Metastatic Breast Carcinoma in the Brain (tissue), 10 donors: ENCODE measurements around the gene TCP11.

DNA sequence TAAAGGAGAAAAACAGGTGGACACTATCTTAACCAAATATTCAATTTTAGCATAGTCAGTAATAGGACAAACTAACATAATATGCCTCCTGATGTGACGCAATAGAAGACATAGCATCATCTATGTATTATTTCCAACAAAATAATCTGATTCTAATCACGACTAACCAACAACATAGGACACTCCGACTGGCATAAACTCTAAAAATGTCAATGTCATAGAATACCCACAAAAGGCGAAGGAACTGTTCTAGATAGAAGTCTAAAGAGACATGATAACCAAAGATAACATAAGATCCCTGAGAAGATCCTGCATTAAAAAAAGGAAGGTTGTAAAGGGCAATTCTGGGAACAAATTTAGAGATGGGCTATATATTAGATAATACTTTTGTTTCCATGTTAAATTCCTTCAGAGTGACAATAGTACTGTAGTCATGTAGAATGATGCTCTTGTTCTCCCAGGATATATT is 28.9 kb downstream of the ILRUN start:
- PRO-cap, 10 experiments: no peak in any of the 10 experiments

DNA sequence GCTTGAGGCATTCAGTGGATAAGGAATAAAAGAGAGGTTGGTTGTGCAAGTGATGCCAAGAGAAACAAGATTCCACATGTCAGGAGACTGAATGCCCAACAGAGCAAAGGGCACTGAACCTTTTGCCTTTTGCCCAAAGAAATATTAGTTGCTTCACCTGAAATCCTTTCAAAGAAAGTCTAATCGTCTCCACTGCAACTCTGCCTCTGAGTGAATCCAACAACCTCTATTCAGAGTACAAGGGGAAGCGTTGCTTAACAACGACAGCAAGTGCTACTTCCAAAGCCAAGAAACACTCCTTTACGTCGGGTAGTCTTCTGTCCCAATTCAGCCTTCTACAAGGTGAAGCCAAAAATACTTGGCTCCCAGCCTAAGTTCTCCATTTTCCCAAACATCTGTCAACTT is 1.4 kb downstream of the ILRUN start:
- PRO-cap, 10 experiments: peak in 1 of 10 experiments; most common minus-strand start position 202 of the sequence (in 1)

DNA sequence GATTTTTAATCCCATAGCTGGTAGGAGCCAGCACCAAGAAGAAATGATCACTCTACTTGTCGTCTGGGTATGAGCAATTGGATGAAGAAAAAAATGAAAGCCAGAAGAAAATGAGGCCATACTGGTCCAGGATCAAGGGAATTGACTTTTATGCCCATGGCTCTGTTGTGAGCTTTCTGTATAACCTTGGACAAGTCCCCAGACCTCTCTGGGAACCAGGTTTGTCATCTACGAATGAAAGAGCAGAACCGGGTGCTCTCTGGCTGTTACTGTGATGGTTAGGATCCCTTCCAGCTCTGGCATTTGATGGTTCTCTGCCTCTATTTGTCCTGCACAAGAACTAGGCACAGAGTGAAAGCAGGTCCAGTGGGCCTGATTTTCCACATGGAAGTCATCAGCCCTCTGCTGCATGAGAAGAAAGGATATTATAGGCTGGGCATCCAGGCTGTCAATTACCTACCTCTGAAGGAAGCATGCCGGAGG is 103.0 kb downstream of the ANKS1A start:
- PRO-cap, 10 experiments: no peak in any of the 10 experiments

- PRO-cap, 10 experiments: no peak in any of the 10 experiments
Observed at GRCh38 chr6:35009702-35010351, 120.8 kb downstream of the ANKS1A start.

DNA sequence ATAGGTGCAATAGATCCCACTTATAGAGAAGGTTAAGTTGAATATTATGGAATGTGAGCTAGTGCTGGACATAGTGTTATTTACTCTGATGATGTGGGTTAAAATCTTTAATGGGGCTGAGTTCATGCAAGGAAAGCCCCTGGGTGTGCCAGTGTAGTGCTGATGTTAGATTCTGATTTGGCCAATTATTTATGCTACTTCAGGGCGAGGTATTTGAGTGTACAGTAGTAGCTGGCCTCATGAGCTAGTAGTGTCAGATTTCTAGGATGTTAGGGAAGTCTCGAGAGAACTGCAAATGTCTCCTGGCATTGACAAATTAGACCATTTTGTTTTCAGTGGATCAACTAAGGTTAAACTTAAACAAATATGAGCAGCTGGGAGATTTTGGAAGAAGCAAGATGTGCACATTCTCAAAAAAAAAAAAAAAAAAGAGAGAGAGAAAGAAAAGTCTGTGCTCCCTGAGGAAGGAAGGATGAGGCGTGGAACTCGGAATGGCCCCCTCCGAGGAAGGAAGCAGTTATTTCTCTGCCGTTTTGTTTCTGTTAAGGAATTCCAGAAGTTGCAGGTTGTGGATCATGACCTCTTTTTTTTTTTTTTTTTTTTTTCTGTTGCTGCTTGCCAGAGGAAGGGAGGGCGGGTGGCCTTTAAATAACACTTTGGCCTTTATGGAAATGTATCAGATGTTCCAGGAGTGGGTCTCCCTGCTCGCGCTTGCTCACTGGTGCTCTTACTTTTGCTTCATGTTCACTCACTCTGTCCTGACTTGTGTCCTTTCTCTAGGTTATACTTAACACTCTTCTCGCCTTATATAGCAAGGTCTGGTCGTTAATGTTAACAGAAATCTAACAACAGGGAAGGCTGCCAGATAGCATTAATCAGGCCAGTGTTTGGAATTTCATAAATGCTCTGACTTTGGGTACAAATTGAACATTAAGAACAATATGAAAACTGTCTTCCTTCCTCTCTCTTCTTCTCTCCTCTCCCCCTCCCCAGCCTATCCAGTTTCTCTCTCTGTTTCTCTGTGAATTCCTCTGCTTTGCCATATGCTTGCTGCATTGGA is 124.5 kb downstream of the TCP11 start:
- PRO-cap, 10 experiments: peak in 3 of 10 experiments; most common plus-strand start position 676 of the sequence (in 3)

DNA sequence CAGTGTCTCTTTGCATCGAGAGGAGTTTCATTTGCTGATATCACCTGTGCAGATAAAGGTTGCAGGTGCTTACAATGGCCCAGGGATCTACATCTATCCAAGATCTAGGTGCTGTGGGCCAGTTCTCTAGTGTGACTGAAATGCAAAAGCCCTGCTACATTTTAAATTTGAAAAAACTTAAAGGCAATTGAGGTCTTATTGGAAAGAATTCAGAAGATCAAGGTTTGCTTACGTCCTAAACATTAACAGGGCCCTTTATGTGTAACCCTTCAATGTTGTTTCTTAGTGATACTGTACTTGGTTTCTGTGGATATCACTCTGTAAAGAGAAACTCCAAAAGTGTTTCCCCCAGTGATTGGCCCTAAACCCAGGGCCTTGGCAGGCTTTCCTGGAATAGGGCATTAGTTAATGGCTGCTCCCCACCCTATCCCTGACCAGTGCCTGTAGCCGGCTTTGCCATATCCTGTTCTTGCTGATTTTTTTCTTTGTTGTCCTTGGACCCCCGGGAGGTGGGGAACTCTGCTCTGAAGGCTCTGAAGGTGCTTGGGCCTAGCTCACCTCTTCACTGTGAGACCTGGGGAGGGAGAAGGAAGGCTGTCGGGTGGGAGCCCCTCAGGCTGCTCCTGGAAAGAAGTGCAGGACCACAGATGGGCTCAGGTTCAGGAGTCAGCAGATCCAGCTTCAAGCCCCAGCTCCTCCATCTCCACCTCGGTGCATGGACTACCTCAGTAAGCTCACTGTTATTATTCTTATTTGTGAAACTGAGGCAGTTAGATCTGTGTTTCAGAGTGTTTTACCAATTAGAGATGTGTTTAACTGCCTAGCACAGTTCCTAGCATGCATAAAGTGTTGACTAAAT is 120.2 kb downstream of the TCP11 start:
- PRO-cap, 10 experiments: no peak in any of the 10 experiments

DNA sequence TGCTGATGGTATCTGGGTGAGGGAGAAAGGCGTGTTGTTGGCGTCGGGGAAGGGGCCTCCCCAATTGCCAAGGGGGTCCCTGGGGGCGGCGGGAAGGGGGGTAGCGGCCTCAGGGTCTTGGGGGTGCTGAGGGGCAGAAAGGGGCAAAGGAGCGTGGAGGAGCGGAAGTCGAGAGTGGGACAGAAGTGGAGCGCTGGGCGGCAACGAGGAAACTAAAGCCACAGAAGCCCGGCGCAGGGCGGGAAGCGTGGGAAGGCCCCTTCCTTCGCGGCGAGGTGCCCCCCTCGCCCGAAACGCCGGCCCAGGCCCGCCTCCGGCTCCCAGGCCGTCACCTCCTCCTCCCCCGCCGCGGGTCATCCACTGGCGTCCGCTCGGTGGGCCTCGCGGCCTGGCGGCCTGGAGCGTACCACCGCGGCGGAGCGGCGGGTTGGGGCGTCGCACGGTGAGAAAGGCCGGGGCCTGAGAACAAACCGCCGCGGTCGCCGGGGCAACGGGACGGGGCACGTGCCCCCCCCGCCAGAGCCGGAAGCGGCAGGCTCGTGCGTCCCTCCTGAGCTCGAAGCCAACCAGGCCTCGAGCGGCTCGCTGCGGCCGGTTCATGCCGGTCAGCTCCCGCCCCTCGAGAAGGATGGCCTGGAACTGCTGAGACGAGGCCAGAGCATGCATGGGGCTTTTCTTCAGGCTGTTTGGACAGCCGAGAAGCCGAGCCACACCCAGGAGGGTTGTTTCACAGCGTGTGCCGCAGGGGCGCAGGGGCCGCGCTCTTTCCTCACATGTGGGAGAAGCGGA is at the start of gene TCP11:
TCP11 (minus strand) TSS at position 467 of the 789 bp plus-strand sequence.
- PRO-cap, 10 experiments: peak in 1 of 10 experiments; most common plus-strand start position 634 of the sequence (in 1); most common minus-strand start position 447 of the sequence (in 1)

- PRO-cap, 10 experiments: no peak in any of the 10 experiments
Observed at GRCh38 chr6:35149798-35150688, 8.9 kb upstream of the TCP11 start.

DNA sequence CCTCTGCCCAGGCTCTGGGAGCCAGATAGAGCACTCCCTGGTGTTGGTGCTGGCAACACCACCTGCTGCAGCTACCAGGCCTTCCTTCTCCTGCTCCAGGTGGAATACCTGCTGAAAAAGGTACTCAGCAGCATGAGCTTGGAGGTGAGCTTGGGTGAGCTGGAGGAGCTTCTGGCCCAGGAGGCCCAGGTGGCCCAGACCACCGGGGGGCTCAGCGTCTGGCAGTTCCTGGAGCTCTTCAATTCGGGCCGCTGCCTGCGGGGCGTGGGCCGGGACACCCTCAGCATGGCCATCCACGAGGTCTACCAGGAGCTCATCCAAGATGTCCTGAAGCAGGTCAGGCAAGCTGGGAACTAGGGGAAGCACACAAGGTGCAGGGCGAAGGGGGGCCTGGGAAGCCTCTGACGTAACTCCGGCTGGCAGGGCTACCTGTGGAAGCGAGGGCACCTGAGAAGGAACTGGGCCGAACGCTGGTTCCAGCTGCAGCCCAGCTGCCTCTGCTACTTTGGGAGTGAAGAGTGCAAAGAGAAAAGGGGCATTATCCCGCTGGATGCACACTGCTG is 14.7 kb downstream of the DEF6 start:
- PRO-cap, 10 experiments: no peak in any of the 10 experiments

DNA sequence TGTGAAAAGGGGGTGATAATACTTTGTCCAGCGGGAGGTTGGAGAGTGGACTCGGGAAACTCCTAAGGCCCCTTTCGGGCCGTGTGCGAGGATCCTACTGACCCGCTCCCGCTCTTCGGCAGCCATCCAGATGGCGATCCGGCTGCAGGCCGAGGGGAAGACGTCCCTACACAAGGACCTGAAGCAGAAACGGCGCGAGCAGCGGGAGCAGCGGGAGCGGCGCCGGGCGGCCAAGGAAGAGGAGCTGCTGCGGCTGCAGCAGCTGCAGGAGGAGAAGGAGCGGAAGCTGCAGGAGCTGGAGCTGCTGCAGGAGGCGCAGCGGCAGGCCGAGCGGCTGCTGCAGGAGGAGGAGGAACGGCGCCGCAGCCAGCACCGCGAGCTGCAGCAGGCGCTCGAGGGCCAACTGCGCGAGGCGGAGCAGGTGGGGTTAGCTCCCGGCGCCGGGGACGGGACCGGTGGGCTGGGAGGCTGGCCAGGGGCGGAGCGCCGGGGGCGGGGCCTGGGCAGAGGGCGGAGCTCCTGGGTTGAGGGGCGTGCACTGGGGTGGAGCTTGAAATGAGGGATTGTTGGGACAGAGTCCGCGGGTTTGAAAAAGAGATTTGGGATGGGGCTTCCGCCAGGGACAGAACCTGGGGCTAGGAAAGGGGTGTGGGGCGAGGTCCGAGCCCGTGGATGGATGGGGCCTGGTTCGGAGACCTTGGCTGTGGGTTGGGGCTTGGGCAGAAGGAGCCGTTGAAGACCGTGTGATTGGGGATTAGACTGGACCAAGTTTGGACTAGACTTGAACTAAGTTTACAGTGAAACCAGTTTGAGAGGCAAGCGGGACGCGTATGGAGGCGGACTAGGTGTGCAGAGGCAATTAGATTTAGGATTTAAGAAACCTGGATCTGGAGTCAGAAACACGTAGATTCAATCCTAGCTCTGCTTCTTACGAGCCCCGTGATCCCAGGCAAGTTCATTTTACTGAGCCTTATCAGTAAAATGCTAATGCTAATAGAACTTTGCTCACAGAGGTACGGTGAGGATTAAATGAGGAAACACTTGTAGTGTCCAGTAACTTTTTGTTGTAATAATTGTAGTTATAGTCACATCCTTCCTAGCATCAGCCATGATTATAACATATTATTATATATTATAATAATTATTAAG is 20.8 kb downstream of the DEF6 start:
- PRO-cap, 10 experiments: peak in 4 of 10 experiments; most common plus-strand start position 590 of the sequence (in 3); most common minus-strand start position 401 of the sequence (in 2)

DNA sequence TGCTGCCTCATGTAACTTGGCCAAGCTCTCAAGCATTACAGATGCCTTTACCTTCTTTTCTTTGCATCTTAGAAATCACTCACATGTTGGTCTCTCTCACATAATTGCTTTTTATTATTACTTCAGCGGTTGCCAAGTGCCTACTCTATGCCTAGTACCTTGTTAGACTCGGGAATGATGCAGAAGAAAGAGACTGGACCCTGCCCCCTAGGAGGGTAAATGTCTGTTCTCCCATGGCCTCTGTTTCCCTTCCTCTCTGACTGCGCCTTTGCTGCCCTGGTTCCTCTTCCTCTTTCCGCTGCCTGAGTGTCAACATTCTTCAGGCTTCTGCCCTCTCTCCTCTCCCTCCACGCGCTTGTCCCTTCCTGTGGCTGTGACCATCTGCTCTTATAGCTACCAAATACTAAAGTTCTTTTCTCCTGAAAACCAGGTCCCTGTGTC is 28.7 kb downstream of the PPARD start:
- PRO-cap, 10 experiments: peak in 1 of 10 experiments; most common minus-strand start position 258 of the sequence (in 1)

- PRO-cap, 10 experiments: no peak in any of the 10 experiments
Observed at GRCh38 chr6:35394076-35394408, 51.7 kb downstream of the PPARD start.

DNA sequence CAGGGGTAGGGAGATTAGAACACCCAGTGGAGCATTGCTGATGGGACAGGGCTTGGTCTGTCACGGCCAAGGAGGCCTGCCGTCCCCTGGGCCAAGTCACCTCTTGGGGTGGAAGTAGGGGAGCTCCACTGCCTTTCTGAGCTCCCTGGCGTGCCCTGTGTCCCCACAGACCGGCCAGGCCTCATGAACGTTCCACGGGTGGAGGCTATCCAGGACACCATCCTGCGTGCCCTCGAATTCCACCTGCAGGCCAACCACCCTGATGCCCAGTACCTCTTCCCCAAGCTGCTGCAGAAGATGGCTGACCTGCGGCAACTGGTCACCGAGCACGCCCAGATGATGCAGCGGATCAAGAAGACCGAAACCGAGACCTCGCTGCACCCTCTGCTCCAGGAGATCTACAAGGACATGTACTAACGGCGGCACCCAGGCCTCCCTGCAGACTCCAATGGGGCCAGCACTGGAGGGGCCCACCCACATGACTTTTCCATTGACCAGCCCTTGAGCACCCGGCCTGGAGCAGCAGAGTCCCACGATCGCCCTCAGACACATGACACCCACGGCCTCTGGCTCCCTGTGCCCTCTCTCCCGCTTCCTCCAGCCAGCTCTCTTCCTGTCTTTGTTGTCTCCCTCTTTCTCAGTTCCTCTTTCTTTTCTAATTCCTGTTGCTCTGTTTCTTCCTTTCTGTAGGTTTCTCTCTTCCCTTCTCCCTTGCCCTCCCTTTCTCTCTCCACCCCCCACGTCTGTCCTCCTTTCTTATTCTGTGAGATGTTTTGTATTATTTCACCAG is 26.3 kb upstream of the FANCE start:
- PRO-cap, 10 experiments: no peak in any of the 10 experiments

- PRO-cap, 10 experiments: peak in 2 of 10 experiments; most common plus-strand start chr6:35490247 (in 1); most common minus-strand start chr6:35490104 (in 1)
Observed at GRCh38 chr6:35489944-35490914, 6.7 kb downstream of the TEAD3 start.

GRCh38 chr6:35495897-35496171 is 1.0 kb downstream of the TEAD3 start:
- PRO-cap, 10 experiments: no peak in any of the 10 experiments

DNA sequence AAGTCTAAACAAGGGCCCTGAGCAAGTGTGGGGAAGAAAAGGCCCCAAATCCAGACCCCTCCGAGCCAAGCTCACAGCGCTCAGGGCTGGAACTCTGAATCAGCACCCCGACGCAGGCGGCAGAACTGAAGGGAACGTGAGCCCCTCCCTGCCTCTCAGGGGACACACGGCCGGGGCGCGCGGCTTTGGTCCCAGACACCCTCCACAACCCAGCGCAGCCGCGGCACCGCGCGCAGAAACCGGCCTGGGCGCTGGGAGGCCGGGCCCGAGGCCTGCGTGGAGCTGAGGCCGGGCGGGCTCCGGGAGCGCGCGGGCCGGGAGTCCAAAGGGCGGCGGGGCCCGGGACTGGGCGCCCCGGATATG is 726 bp downstream of the TEAD3 start:
- PRO-cap, 10 experiments: peak in 3 of 10 experiments; most common plus-strand start position 194 of the sequence (in 2); most common minus-strand start position 241 of the sequence (in 2)

DNA sequence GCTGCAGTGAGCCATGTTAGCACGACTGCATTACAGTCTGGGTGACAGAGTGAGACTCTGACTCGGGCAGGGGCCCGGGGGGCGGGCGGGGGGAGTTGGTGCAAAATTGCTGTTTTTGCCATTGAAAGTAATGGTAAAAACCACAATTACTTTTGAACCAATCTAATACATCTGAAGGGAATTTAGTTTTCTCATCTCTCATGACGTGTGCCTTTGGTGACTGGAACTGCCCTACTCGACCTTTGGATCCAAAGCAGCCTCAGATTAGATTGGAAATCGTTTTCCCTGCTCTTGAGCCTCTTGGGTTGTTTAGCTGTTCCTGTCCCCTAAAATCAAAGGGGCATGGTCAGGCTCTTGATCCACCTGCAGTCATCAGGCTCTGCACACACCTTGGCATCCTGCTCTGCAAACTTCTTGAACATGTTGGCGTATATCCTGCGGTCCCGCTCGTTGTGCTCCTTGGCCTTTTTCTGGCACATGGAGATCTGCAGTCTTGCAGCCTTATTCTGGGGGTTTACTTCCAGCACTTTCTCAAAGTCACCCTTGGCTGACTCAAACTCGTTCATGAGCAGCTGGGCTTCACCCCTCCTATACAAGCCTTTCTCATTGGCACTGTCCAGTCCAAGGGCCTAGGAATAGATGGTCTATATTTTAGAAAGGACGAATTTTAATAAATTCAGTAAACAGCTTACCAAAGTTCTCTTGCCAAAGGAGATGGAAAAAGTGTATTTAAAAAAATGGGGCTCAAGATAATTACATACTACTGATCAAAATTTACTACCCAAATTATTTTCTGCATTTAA is 64.1 kb upstream of the TULP1 start:
- PRO-cap, 10 experiments: no peak in any of the 10 experiments

- PRO-cap, 10 experiments: no peak in any of the 10 experiments
Observed at GRCh38 chr6:35618870-35619344, 69.8 kb downstream of the FKBP5 start.

- PRO-cap, 10 experiments: no peak in any of the 10 experiments
Observed at GRCh38 chr6:35719195-35719436, 17.7 kb upstream of the ARMC12 start.

- PRO-cap, 10 experiments: peak in 3 of 10 experiments; most common plus-strand start chr6:35720058 (in 1); most common minus-strand start chr6:35719819 (in 1)
Observed at GRCh38 chr6:35719442-35720305, 17.2 kb upstream of the ARMC12 start.